A375 (cell line): ENCODE measurements around a stretch of chr10.

DNA sequence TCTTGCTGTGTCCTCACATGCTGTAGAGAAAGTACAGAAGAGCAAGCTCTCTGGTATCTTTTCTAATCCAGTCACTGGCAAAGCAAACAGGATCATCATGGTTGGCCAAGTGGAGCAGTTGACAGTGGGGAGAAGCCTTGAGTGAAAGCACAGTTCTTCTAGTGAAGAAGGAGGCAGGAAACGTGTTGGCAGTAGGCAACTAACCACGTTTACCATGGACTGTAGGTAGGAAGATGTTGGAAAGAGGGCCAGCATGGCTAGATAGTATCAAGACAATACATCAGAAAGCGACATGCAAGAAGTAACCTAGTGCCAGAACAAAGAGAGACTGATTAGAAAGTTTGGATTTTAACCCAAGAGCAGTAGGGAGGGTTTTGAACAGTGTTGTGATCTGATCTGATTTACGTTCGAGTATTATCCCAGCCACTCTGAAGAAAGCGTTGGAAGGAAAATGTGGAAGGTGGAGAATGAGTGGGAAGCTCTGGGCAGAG is 207.8 kb downstream of the CCDC3 start:
- RAMPAGE, long total RNA: no peak

DNA sequence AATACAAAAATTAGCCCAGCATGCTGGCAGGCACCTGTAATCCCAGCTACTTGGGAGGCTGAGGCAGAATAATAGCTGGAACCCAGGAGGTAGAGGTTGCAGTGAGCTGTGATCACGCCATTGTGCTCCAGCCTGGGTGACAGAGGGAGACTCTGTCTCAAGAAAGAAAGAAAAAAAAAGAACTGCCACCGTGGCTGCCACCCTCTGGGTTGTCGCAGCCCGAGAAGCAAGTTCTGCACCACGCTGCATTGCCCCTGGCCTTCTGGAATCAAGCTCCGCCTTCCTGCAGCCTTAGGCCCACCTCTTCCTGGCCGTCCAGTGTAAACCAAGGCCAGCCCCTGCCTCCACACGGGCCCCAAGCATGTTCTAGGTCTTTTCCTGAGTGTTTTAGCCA is 189.1 kb downstream of the CCDC3 start:
- RAMPAGE, long total RNA: no peak

DNA sequence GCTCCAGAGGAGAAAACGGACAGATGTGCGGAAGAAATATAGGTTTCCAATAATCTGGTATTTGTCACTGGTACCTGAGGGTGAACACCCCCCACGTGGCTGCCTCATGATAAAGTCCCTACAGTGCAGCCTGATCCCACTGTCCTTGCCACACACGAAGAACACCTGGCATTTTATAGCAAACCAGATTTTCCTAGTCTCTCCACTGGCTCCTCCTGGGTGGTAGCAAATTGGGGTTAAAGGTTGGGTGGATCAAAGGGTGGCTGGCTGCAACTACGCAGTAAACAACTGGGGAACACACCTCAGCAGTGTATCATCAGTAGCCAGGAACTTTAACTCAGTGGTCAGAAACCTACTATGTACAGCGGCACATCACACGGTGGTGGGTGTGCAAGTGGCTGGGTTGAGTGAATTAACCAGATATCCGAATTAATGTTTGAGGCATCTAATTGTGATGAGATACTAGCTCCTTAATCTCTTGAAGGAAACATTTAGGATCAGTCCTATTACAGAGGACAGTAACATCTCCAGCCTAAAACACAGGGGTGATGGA is 10.2 kb downstream of the SEPHS1 start:
- RAMPAGE, long total RNA: no peak

- RAMPAGE, long total RNA: no peak
These were observed 1.8 kb upstream of the SEPHS1 start for GRCh38 chr10:13349793-13350336.

- RAMPAGE, long total RNA: no peak
These were observed 3.5 kb upstream of the SEPHS1 start for GRCh38 chr10:13351411-13352089.

GRCh38 chr10:13631414-13631931 is 44.7 kb downstream of the PRPF18 start:
- RAMPAGE, long total RNA: no peak

DNA sequence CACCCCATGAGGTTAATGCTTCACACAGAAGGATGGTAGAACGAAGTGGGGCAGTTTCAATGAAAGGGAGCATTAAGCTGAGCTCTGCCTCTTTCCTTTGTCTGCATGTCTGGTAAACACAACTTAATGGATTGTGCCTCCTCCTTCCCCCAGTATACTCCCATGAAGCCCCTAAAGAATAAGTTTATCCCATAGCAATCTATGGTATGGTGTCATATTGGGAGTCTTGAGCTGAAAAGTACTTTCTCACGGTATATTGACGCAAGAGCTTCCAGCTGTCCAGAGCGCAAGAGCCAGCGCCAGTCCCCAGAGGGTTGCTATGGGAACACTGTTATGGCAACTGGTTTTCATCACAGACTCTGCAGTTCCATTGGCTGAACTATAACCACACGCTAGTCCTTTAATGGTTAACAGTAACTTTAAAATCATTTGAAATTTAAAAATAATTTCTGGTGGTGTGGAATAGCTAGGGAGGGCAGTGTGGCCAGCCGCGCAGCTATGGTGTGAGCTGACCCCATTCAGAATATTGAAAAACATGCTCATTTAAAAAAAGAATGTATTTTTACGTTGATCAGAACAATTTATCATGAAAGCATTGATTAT is 46.9 kb downstream of the PRPF18 start:
- RAMPAGE, long total RNA: no peak

GRCh38 chr10:13644403-13644974 is 57.7 kb downstream of the PRPF18 start:
- RAMPAGE, long total RNA: no peak

- RAMPAGE, long total RNA: no peak
These were observed 250.6 kb downstream of the PRPF18 start for GRCh38 chr10:13837375-13837689.

GRCh38 chr10:13853794-13854284 is 267.1 kb downstream of the PRPF18 start:
- RAMPAGE, long total RNA: no peak

DNA sequence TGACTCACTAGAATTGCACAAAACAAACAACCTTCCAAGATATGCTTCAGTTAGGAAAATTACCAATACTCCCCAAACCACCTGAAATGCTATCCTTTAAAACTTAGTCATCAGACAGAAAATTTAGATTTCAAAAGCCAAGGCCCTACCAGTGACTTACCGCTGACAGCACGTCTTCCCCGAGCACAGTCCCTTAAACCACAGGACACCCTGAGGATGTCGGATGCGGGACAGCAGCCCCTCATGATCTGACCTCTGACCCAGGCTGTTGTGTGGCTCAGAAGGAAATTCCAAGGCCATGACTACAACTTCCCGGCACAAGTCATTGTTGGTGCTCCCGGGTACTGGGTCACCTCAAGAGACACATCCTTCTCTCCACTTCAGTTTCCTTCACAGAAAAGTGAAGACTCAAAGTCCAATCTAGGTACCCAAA is 279.4 kb downstream of the PRPF18 start:
- RAMPAGE, long total RNA: no peak

DNA sequence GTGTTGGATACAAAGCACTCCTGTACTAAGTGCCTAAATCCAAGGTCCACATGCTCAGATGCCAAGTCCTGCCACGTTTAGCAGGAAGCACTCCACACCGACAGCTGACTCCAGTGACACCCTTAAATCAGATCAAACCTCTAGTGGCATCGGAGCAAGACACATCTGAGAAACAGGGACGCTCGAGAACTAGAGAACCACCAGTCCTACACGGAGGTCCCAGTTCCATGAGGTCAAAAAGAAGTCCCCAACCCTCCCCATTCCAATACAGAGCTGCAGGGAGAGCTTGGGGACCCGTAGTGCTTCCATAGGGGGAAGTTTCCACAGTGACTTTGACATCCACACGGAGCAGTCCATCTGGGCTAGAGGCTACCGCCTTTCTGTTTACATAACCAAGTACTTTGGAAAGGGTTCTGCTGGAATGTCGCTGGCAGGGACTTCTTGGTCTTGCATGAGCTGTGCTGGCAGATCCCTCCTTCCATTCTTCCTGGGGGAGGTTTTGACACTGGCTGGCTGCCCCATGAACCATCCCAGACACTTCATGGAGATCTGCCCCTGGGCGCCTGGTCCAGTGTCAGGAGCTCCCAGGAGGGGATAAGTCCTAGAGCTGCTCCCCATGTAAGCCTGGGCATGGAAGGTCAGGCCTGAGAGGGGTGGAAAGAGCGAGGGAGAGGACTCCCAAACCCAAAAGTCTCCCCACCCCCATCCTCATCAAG is 290.7 kb downstream of the PRPF18 start:
- RAMPAGE, long total RNA: no peak

DNA sequence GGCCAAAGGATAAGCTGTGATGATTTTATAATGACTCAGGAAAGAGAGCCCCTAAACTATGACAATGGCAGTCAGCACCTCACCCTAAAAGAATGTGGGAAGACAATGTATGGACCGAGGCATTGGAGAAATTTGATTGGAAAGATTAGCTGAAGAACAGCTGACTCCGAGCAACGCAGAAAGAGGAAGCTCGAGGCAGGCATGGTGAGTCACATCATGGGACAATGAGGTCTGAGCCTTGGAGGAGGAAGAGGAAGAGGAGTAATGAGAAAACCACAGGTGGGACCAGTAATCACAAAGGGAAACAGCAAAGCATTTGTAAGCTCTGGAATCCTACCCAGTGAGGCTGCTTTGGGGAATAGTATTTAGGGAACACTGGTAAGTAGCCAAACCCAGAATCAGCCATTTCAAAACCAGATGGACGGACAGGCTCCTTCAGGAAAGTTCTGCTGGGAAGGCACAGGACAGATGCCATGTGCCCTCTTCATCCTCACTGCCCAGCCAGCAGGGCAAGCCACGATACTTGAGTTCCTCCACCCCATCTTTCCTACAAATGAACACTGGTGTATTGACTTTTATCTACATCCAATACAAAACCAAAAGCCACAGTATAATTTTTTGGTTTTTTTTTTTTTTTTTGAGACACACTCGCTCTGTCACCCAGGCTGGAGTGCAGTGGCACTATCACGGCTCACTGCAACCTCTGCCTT is 295.6 kb downstream of the PRPF18 start:
- RAMPAGE, long total RNA: no peak

DNA sequence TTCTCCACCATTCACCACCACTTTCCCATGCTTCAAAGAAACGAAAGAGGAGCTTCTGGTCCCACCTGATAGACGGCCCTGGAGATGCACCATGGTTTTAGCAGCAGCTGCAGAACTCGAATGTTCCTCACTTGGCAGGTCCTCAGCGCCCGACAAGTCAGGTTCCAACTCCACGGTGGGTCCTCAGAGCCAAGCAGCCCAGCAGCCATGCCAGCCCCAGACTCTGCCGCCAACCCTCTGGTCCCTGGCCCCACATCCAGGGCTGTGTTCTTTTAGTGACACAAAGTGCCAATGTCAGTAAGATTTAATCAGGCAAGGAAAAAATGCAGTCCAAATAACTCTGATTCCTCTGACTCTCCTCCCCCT is 359.1 kb downstream of the FRMD4A start:
- RAMPAGE, long total RNA: no peak

DNA sequence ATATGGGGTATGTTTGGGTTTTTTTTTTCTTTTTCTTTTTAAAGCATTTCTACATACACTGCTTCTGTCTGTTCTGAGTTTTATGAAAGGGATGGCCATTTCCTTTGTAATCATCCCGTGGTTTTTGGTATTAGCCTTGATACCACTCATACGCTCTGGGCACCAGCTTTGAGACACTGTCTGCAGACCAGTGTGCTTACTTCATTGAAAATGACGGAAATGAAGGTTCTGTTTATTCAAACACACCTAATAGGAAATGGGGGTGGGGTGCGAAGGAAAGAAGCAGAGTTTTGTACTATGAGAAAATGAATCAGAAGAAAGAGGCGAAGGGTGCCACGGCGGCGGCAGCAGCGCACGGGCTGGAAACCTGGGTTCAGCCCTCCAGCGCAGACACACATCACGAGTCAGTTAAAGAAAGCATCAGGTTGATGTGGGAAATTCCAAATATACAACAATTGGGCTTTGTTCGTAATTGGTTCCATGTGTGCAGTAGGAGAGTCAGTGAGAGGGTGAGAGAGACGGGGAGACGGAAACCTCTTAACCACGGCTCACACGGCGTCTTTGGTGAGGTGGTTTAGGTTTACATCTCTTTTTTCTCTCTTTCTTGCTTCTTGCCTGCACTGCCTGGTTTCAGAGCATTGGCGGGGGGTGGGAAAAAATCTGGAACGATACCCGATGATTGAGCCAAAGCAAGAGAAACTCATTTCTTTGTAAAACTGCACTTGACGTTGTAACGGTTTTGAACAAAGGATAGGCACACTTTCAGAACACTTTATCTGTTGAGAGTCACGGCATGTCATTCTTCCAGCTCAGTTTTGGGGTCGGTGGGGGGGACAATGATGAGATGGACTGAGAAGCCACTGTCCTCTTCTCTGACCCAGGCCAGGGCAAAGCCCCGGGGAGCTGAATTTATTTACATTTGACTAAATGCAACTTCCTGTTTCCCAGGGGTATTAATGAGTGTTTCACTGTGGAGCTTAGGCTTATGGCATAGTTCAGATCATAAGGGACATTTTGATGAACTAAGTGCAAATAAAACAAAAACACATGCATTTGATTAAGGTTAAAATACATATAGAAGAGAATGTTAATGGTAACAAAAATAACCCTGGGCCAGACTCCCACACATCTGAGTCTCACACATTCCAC is 321.1 kb downstream of the FRMD4A start:
- RAMPAGE, long total RNA: no peak

GRCh38 chr10:14023661-14023943 is 307.1 kb downstream of the FRMD4A start:
- RAMPAGE, long total RNA: no peak

GRCh38 chr10:14531968-14532428 is 201.3 kb upstream of the FRMD4A start:
- RAMPAGE, long total RNA: no peak

DNA sequence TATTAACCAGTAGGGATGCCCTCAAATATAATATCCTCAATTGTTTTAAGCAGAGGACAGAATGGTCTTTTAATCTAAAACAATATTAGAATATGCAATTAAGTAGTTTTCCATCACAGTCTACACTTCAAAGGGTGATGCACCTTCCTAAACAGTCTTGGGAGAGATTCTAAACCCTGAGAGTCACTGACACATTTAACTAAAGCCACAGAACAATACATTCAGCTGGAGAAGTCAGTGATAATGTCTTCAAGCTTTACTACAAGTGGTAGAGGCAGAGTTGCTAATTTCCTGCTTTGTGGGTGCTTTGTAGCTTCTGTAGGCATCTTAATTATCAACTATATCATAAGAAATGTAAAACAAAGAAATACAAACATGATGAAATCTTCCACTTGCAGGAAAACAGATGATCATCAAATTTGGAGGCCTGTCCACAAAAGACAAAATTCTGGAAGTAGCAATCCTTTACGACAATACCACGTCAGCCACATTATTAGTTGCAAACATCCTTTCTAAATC is 212.5 kb downstream of the FAM107B start:
- RAMPAGE, long total RNA: no peak

- RAMPAGE, long total RNA: no peak
These were observed 129.5 kb downstream of the FAM107B start for GRCh38 chr10:14645129-14645670.

GRCh38 chr10:14659416-14660283 is 115.0 kb downstream of the FAM107B start:
- RAMPAGE, long total RNA: no peak